GM19239 (cell line): ENCODE results near the gene CHRNA1.

DNA sequence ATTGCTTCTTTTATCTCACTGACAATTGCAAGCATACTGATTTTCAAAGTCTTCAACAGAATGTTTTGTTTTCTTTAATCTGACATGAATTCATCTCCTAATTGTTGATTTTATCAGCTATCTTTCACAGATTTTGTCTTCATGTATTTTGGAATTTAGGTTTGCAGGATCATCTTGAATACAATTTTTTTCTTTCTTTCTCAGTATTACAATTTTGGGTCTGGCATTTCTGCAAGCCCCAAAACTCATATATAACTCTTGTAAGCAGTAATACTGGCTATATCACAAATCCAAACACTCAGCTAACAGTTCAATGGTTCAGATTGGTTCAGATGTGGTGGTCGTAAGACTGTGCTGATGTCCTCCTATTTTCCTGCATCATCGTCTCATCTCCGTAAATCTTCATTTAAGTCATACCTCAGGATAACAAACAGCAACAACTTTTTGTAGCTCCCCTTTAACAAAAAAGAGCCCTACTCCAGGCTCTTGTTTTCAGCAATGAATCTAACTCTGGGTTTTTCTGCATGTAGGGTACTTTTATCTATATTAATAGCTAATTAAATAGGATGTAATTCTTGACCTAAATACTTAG is 17.5 kb downstream of the SP3 start:
- RRBS, result no CpG with 5 or more reads among the region's 3 CpGs

DNA sequence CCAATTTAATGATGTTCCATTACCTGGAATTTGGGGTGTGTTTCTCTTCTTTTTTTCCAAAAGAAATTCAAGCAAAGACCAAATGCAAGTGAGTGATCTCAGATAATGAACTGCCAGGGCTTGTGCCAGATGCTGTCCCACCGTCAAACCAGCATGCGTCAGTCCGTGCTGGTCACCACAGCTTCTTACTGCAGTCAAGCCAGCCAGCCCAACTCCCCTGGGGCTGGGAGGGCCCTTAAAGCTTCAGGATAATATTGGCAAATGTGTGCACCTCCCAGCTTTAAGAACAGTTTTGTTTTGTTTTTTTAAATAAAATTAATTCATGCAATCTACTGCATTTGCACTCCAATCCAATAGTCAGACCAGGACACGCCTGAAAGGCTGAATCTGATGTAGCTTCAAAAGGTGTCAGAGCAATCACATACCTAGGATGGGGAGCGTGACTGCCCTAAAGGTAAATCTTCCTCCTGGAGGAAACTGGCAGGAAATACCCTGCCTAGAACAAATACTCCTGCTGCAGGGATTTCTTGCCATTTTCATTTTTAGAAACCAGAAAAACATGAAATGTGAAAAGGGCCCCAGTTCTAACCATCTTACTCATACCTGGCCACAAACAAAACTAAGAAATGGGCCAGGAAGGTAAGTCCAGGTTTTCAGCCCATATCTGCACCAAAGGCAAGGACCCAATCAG is 26.9 kb upstream of the SP3 start:
- RRBS, result no CpG with 5 or more reads among the region's 5 CpGs

GRCh38 chr2:174173972-174174212 is 74.4 kb downstream of the OLA1 start:
- RRBS, result no CpG with 5 or more reads among the region's 2 CpGs

DNA sequence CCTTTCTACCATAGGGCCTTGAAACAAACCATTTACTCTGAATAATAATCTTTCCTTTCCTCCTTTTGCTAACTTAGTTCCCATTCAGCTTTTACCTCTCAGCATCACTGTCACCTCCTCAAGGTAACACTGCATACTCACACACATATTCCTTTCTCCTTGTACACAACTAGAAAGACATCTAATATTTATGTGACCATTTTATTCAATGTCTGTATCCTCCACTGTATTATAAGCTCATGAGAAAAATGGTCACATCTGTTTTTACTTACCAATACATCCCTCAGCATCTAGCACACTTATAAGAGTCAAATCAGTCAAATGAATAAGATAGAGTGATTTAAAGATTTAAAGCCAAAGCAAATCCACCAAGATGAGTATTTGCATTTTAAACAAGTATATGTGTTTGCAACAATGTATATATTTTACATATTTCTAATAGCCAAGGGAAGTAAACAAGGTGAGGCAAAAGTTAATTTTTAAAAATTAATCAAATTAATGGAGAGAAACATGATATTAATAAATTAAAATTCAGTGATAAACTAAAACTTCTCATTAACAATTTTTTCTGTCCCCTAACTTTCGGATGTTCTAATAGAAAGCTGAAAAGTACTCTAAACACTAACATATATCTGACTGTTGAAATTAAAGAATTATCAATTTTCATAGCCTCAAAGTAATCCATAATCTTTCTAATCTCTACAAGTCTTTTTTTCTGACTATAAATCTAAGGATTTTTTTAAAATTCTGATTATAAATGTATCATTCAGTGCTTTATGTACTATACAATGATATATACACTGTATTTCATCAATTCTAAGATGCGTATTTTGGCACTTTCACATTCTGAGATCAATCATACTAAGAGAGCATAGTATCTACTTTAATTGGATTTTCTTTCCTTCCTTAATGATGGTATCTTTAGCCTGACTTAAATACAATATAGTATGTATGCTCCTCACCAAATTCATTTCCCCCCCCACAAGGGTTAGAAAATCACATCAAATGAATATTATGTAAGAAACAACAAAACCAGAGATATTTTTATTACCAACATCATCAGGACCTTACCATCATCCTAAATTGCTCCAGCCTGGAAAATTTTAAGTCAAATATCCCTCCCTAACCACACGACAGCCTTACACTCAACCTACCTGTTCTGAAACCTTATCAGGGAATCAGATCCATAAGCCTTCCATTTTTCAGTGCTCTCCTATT is 27.6 kb downstream of the OLA1 start:
- RRBS, result no CpG with 5 or more reads among the region's 3 CpGs

GRCh38 chr2:174248891-174249177 is 502 bp upstream of the OLA1 start:
- RRBS, result no CpG with 5 or more reads among the region's 13 CpGs

DNA sequence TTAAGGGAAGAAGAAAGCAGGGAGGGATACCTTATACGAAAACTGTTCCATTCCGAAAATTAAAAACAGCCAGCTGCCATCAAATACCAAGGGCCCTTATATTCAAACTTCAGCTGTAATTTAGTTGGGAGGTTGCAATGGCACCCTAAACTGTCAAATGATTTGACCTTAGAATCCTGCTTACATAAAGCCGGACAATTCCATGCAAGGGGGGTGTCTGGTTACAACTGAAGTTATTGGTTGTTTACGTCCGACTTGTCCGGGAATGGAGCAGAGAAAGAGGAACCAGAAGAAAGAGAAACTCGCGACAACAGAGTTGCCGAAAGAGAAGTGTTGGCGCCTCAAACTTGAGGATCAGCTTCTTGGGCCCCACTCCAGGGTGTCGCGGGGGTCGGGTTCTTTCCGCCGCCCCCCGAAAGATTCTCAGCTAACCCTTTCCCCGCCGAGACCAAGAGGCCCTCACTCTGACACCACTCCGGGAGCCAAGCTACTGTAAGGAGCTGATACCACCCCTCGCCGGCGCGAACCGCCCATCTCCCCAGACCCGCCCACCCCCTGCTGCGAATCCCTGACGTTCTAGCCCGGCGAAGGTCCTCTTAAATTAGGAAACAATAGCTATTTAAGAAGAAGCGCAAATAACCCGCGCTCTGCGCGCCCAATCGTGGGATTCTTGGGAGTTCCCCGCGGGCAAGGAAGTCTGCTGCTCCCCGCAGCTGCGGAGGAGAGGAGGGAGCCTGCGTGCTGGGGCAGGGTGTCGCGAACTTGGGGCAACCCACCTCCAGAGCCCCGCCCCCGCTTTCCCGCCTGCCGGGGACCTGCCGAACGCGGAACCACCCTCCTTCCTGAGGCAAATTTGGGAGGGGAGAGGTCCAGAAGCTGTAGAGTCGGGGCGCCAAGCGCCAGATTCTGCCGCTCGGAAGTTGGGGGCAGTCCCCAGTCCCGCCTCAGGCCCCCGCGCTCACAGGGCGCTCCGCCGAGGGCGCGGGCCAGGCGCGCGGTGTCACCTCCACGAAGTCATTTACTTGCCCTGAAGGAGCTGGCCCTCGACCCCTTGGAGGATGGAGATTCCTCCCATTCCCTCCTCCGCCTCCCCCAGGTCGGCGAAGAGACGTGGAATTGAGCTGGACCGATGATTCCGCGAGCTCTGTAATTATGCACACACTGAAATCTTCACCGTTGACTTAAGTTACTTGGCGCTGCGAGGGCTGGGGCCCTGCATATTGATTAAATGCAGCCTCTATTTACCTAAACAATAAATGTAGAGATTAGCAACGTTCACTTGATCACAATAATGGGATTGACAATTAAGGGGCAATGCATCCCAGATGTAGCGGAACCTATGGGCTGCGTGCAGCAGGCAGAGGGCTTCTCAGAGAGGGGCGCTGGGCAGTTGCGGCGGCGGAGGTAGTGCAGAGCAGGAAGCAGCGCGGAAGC is 8.5 kb upstream of the SP9 start:
- RRBS, result 4% methylated on average over 11 of the region's 86 CpGs

- RRBS, result no CpG with 5 or more reads among the region's 4 CpGs
Measured at GRCh38 chr2:174487539-174487795, 638 bp upstream of the GPR155 start.

GRCh38 chr2:174511552-174512025 is 24.8 kb upstream of the GPR155 start:
- RRBS, result no CpG with 5 or more reads among the region's 6 CpGs

GRCh38 chr2:174571562-174572713 is 25.7 kb downstream of the WIPF1 start:
- RRBS, result no CpG with 5 or more reads among the region's 39 CpGs

DNA sequence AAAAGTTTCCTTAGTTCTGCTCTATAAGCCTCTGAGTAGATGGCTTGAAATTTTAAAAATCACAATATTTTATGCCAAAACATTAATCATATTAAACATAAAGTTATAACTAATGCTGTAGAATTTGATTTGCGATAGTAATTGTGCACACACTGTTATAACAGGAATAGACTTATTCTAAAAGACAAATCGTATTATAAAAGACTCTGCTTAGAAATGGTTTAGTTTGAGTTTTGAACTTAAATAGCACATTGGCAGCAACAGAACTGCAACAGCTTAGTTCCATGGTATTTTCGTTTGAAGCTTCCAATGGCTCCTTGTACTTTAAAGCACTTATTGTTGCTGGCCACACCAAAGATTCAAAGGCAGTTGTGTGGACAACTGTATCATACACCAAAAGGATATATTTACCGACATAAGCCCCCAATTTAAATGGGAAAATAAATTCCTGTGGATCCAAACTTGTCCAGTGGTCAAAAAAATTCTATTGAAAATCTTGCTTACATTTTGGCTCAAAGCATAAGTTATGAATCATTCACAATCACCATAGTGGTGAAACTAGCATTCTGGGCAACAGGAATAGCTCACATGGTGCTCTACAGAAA is 612 bp downstream of the WIPF1 start:
- RRBS, result no CpG with 5 or more reads among the region's 4 CpGs

DNA sequence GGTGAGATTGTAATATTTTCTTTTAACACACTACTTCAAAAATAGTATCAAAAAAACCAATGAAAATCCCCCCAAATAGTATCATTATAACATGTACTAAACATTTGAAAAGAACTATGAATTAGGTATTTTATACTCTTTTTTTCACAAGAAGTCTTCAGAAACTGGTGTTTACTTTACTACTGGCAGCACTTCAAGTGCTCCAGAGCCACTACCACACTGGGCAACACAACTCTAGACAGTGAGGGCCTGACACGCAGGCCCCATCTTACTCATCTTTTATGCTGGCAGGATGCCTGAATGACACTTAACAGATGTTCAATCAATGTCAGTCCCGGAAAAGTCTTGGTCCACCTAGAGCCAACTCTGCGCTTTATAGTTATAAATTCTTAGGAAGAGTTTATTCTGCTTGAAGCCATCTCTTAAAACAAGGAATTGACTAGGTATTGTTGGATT is 8.7 kb upstream of the WIPF1 start:
- RRBS, result no CpG with 5 or more reads among the region's 3 CpGs

DNA sequence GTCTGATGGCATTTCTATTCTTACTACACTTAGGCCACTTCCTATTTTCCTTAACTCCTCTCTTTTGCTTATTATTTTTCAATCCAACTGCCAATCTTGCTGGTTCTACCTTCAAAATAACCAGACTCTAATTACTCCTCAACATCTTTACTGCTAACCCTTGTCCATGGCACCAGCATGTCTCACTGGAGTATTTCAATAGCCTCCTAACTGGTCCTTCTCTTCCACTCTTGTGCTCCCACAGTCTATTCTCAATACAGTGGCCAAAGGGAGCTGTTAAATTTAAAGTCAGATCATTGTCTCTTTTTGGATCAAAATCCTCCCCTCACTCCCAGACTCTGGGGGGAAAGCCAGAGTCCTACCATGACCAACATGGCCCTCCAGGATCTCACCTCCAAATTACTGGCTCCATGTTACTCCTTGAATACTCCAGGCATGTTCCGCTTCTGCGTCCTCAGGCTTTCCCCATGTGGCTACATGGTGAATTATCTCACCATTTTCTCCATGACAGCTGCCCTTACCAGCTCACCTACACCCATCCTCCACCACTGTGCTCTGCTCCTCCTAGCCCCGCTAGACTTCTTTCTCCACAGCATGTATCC is 29.1 kb upstream of the WIPF1 start:
- RRBS, result no CpG with 5 or more reads among the region's 3 CpGs

DNA sequence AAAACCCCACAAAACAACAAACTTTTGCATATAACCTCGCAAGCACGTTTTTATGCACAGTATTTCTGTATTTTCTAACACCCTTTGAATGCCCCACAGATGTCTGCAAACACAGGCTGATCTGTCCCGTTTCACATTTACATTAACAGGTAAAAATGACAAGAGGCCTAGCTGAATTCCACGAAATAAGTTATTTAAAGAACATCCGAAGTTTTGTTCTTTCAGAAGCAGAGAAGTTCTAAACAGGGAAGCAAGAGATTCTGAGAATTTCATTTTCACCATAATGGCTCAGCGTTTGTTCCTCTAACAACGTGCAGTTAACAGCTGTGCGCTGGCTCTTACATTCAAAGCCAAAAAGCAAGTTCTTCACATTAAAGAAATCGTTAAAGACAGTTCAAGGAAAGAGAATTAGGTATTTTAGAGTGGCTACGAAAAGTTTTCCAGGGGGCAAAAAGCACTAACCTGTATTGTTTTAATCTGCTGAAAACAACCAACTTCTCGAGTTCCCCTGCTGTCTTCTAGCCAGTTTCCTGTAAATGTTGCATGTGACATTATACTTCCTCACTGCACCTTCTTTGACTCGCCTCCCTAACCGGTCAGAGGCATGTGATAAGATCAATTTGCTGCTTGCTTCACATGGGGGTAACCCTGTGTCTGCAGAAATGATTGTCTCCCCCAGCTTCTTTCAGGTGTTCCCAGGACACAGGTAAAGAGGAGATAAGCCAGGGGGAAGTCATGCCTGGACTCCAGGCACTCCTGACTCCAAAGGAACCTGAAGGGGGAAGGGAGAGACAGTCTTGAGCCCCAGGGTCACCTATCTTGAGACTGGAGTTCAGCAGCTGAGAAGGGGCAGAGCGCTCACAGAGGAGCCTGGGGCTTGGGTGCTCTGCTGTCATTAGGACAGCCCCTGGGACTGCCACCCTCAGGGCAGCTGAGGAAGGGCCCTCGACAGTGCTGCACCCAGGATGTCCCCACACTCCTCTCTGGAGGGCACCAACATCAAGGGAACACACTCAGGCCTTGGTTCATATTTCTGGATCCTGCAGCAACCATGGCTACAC is 36.8 kb upstream of the WIPF1 start:
- RRBS, result no CpG with 5 or more reads among the region's 15 CpGs

GRCh38 chr2:174682480-174683461 is 81.5 kb downstream of the CHRNA1 start:
- RRBS, result 2% methylated on average over 47 of the region's 109 CpGs

DNA sequence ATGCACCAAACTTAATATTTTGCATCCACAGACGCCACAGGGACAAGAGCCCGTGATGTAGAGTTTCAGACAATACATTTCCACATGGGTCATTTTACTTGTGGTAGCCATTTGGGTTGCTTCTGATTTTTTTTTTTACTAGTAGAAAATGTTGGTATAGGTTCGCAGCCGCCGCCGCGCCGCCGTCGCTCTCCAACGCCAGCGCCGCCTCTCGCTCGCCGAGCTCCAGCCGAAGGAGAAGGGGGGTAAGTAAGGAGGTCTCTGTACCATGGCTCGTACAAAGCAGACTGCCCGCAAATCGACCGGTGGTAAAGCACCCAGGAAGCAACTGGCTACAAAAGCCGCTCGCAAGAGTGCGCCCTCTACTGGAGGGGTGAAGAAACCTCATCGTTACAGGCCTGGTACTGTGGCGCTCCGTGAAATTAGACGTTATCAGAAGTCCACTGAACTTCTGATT is 44.6 kb downstream of the CHRNA1 start:
- RRBS, result no CpG with 5 or more reads among the region's 28 CpGs

DNA sequence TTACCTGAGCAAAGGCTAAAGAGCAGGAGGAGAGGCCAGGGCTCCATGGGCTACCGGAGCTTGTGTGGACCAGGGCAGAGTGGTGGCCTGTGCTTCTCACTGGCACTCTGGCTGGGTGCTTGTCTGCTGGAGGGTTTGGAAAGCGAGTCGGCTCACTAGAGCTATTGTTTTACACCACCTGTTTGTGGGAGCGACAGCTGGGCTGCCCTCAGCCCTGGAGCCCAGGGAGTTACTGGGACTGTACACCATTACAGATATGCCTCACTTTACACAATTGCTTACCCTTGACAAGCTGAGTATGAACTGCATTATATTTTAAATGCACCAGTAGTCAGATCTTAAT is at the start of gene CHRNA1:
CHRNA1 (minus strand) TSS at position 125 of the 343 bp plus-strand sequence.
- RRBS, result no CpG with 5 or more reads among the region's 4 CpGs

DNA sequence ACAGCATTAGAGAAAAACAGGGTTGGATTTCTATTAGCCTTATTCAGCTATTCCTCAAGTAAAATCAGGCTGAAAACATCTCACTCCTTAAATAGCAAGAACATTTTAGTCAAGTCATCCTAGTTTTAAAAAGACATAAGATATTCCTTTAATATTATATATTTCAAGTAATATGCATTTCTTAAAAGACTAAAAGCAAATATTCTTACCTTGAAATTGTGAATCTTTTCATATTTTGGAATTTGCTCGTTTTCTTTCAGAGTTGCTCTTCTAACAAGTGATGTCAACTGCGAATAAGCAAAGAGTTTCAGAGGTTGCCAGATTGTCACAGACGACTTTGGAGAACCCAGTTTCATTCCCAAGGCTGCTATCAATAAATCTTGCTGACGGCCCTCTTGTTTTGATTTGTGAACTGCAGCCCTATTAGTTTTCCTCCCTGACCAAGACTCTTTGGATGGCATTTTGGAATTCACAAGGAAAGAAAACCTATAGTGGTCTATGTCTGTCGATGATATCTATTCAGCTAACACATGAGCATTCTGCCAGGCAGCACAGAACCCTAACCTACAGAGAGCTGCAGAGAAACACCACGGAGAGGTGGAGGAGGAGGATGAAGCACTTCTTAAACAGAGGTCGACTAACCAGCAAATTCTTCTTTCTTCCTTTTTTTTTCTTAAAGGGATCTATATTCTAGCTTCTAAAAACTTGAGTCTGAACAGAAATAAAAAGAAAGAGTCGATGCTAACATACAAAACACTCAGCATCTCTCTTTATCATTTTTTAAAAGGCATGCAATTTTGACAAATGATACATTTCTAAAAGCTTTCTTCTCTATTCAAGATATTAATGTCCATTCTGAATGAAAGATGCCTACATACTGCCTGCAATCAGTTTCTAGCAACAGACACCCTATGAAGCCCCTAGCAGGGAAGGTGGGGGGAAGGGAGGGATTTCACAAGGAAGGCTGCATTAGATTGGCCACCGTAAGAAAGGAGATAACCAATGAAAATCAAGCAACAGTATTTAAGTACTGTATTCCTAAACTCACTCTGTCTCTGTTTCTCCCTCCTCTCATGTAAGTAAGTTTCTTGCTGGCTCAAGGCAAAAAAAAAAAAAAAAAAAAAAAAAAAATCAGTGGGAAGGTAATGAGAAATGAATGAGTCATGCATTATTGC is 82.8 kb upstream of the CHRNA1 start:
- RRBS, result no CpG with 5 or more reads among the region's 9 CpGs

GRCh38 chr2:175179919-175180233 is 1.6 kb downstream of the ATP5MC3 start:
- RRBS, result no CpG with 5 or more reads among the region's 3 CpGs

- RRBS, result no CpG with 5 or more reads among the region's 17 CpGs
Measured at GRCh38 chr2:176113605-176114467, 2.7 kb upstream of the HOXD10 start.

DNA sequence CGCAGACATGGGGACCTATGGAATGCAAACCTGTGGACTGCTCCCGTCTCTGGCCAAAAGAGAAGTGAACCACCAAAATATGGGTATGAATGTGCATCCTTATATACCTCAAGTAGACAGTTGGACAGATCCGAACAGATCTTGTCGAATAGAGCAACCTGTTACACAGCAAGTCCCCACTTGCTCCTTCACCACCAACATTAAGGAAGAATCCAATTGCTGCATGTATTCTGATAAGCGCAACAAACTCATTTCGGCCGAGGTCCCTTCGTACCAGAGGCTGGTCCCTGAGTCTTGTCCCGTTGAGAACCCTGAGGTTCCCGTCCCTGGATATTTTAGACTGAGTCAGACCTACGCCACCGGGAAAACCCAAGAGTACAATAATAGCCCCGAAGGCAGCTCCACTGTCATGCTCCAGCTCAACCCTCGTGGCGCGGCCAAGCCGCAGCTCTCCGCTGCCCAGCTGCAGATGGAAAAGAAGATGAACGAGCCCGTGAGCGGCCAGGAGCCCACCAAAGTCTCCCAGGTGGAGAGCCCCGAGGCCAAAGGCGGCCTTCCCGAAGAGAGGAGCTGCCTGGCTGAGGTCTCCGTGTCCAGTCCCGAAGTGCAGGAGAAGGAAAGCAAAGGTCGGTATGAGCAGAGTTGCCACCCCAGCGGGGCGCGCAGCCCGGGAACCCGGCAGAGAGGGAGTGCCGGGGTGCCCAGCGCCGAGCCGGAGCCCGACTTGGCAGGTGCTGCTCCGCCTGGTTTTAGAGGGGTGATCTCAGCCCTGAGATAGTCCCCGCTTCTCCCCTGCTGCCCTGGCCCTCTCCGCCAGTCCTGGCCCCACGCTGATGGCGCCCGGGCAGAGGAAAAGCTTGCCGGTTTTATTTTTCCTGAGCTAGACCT is 619 bp downstream of the HOXD10 start:
- RRBS, result no CpG with 5 or more reads among the region's 44 CpGs